AG10803 (cell line): ENCODE data around the gene PSAP.

- RRBS = no CpG with 5 or more reads among the region's 19 CpGs
Measured at GRCh38 chr10:71217820-71218561, 5.6 kb downstream of the UNC5B start.

DNA sequence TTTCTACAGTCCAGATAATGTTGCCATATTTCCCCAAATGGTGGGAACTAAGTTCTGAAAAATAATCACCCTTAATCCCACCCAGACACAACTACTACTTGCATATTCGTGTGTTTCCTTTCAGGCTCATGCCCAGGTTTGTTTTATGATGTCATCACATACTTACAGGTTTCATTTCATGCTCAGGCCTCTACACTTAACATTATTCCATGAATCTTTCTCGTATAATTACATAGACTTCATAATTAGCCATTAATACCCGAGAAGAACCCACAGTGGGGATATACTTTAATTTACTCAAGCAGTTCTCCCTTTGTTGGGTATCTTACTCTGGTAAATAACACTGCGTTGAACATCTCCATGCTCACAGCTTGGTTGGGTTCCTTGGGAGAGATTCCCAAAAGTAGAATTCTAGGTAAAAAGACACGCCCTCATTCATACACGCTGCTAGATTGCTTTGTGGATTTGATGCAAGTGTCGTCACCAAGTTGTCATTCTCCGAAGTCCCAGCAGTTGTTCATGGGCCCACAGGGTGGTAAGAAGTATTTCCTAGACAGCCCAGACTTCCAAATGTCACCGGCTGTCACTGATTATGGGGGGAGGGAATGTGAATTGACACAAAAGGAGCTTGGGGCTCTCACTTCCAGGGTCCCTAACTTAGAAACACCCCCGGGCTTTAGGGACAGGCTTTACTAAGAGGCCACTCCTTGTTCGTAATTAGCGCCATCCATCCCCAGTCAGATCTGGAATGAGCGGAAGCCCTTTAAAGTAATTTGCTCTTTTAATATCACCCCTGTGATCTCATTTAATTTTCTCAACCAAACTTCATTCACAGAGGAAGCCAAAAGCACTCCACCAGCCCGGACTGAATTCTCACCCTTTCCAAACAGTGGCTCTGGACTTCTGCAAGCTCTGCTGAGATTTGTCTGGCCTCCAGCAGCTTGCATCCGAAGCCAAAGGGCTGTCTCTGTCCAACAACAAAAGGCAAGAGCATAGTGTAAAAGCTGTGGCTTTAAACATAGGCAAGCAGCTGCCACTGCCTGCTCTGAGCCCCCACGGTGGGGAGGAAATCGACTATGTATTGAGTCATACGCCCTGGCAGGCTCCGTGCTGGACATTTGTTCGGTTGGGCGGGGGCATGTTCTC, 42.9 kb downstream of the UNC5B start:
- RRBS = 11% methylated on average over 2 of the region's 21 CpGs

DNA sequence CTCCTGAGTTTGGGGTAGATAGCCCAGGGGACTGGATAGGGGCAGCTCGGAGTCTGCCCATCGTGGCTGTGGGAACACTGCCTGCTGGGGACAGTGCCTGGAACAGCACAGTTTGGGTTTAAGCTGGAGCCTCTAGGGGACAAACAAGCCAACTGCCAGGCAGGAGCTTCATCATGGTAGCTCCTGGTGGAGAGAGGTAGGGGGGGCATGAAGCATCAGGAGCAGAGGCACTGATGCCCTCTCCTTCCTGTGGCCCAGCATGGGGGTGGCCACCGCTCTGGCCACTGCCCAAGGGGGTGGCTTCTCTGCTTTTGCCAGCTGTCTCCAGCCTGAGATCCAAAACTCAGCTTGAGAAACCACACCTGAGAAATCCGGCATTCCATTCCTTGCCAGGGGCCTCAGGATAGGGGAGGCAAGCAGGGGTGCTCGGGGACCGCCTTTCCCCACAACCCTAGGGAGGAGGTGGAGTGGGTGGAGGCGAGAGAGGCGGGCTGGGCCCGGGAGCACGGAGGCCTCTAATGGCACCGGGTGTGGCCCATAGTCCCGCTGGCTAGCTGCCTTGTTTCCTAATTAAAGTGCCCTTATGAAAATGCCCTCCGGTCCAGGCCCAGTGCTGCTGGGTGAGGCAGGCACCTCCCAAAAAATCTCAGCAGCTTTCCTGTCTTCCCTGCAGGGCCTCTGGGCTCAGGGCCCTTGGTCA, 47.6 kb downstream of the UNC5B start:
- RRBS = 4% methylated on average over 3 of the region's 13 CpGs

DNA sequence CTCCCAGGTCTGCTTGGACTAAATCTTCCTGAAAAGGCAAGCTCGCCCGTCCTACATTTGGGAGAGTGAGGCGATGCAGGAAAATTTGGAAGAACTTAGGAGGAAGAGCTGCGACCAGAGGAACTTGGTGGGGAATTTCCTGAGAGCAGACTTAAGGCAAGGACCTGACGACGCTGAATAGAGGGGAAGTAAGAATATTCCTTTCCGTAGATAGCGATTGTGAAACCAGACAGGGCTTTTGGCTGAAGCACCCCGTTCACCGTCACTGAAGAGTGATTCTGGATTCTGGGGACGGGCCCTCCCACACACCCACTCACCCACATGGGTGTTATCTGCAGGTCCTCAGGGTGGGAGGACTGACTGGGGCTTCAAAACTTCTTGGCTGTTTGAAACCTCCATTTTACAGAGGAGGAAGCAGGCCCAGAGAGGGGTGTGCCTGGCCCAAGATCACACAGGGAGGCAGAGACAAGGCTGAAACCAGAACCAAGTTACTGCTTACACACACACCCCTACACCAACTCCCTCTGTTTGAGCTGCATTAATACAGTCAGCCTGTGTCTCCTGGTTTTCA, 37.3 kb upstream of the CDH23 start:
- RRBS = no CpG with 5 or more reads among the region's 11 CpGs

- RRBS = no CpG with 5 or more reads among the region's 7 CpGs
Measured at GRCh38 chr10:71472423-71472864, 75.7 kb downstream of the CDH23 start.

DNA sequence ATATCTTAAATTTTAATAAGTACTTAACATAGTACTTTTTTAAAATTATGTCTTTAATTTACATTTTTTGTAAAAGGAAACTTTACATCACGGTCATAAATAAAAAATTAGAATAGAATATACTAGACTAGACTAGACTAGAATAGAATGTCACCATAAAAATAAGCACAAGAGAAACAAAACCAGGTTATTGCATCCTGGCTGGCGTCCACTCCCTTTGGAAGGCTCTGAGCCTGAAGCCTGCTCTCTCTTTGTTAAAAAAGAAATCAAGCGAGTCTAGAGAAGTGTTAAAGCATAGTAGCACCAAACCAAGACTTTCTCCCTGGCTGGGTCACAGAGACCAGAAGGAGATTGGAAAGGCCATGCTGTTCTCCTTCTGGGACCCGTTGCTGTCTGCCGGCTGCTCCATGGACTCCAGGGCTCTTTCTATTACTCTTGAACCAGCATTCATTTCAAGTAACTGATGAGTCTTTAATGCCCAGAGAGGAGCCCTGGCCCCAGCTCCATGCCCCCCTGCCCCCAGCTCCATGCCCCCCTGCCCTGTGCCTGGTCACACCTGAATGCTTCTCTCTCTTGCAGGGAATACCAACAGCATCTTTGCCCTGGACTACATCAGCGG, 104.5 kb downstream of the C10orf105 start:
- RRBS = no CpG with 5 or more reads among the region's 6 CpGs

- RRBS = no CpG with 5 or more reads among the region's 21 CpGs
Measured at GRCh38 chr10:71661904-71662443, 57.6 kb downstream of the C10orf105 start.

GRCh38 chr10:71747945-71748515, 25.3 kb downstream of the VSIR start:
- RRBS = no CpG with 5 or more reads among the region's 10 CpGs

GRCh38 chr10:71752606-71753451, 20.5 kb downstream of the VSIR start:
- RRBS = no CpG with 5 or more reads among the region's 14 CpGs

DNA sequence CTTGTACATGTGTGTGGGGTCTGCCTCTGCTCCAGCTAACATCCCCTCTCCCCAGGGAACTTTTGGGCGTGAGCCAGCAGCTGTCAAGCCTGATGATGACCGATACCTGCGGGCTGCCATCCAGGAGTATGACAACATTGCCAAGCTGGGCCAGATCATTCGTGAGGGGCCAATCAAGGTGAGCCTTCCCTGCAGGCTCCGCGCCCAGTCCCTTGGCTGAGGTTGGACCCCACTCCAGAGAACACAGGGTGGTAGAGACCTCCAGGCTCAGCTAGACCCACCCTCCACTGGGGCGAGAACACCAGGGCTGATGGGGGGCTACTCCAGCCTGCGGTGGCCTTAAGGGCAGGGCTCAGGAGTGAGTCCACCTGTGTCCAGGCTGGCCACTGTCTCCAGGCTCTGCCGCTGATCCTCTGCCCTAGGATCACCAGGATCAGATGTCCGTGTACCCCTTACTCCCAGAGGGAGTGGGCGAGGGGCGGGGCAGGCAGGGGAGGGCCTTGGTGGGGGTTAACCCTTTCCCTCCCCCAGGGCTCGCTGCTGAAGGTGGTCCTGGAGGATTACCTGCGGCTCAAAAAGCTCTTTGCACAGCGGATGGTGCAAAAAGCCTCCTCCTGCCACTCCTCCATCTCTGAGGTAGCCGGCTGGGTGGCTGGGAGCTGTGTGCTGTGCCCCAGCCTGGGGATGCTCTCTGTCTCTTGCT, 38.2 kb downstream of the PSAP start:
- RRBS = no CpG with 5 or more reads among the region's 16 CpGs

DNA sequence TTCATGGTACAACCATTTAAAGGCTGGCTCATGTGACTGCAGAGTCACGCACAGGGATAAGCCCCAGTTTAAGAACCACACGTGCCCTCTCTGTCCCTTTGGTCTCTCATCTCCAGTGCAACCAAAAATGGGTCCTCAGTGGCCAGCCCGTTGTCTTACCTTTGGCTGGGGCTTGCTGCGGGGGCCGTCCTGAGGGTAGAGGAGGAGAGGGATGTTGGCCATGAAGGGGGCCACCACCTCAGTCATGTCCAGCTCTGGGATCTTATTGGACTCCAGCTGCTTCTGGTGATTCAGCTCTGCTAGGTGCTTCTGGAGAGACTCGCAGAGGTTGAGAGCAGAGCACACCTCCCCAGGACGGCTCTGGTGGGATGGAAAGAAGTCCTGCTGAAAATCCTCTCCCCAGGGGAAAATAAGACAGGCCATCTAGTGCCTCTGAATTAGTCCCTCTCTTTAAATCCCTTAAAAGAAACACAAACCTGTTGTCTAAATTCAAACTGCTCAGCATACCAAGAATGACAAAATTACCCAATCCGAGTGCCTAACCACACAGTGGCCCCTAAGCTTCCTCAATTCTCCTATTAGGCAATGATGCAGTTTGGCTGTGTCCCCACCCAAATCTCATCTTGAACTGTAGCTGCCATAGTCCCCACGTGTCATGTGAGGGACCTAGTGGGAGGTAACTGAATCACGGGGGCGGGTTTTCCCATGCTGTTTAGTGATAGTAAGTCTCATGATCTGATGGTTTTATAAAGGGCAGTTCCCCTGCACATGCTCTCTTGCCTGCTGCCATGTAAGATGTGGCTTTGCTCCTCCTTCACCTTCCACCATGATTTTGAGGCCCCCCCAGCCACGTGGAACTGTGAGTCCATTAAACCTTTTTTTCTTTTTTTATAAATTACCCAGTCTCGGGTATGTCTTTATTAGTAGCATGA, 22.1 kb downstream of the PSAP start:
- RRBS = no CpG with 5 or more reads among the region's 13 CpGs

DNA sequence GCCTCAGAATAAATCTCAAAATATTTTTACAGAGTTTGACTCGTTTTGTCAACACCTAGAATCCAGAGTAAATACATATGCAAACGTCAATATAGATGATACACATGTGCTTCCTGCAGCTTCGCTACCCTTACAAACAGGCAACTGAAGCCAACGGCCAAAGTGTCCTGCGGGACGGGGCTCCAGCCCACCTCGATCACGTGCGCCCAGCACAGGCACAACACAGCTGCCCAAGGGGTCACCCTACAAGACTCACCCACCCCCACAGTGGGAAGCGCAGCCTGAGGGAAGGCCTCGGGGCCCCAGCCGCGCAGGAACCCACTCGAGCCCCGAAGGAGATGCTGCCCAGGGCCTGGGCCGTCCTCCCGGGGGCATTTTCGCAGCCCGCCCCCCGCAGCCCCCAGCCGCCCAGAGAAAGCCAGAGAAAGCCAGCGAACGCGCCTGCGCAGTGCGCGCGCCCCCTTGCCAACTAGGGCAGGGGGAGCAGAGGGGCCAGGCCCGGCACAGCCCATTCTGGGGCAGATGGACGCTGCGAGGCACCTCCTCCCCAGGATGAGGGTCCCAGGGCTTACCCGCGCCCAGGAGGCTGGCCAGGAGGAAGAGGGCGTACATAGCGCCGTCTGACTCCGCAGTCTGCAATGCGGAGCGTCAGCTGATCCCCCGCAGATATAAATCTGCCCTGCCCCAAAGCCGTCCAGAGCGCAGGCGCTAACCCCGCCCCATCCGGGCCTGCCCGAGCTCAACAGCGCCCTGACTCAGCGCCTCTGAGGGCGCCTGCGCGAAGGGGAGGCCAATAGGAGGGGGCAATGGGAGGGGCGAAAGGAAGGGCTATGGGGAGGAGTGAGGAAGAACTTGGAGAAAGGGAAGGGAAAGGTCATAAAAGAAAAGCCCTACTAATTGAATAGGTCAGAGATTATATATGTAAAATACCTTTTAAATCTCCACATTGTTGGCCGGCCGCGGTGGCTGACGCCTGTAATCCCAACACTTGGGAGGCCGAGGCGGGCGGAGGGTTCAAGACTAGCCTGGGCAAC, at the start of gene PSAP:
TSS of gene PSAP (minus strand) at position 642 of the 1,034 bp plus-strand sequence.
- RRBS = no CpG with 5 or more reads among the region's 59 CpGs

DNA sequence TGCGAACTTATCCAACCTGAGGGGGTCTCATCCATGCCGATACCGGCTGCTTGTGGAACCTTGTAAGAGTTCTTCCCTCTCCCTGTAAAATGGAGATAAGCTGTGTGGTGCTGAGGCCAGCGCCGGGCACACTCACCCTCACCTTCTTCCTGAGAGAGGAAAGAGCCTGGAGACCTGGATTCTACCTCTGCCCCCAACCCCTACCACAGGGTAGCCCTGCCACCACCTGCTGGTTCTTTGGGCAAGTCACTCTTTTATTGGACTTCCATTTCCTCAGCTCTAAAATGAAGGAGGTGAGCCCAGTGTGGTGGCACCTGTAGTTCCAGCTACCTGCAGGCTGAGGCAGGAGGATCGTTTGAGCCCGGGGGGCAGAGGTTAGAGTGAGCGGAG, 38.4 kb upstream of the PSAP start:
- RRBS = 39% methylated on average over 3 of the region's 8 CpGs

DNA sequence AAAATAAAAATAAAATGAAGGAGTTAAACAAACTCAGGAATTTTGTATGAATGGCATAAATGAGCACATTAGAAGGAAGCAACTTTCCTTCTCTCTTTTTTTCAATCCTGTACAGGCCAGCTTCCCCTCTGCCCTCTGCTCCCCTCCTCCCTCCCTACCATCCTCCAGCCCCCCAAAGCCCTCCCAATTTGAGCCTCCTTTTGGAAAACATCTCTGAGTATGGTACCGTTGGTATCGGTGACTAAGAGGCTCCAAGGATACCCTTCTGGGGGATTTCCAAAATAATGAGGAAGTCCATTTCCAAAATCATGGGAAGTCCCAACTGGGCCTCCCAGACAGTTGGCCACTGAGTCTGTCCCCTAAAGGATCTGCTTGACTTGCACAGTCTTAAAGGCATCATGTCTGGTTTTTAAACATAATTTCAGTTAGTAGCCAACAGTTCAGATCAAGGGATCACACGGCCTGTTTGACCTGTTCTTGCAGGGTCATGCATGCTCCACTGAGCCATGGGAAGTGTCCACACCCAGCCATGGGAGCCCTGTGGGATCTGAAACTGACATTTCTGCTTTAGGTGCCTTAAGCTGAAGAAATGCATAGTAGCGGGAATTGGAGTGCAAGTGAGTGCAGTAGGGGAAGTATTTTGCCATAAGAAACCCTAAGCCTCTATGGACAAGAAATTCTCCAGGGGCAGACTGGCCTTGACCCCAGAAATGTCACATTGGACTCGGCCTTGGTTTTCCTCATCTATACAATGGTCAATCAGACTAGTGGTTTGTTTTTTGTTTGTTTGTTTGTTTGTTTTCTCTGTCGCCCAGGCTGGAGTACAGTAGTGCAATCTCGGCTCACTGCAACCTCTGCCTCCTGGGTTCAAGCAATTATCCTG, 39.1 kb upstream of the PSAP start:
- RRBS = no CpG with 5 or more reads among the region's 7 CpGs

- RRBS = 66% methylated on average over 3 of the region's 19 CpGs
Measured at GRCh38 chr10:72011117-72011972, 47.1 kb downstream of the CHST3 start.

DNA sequence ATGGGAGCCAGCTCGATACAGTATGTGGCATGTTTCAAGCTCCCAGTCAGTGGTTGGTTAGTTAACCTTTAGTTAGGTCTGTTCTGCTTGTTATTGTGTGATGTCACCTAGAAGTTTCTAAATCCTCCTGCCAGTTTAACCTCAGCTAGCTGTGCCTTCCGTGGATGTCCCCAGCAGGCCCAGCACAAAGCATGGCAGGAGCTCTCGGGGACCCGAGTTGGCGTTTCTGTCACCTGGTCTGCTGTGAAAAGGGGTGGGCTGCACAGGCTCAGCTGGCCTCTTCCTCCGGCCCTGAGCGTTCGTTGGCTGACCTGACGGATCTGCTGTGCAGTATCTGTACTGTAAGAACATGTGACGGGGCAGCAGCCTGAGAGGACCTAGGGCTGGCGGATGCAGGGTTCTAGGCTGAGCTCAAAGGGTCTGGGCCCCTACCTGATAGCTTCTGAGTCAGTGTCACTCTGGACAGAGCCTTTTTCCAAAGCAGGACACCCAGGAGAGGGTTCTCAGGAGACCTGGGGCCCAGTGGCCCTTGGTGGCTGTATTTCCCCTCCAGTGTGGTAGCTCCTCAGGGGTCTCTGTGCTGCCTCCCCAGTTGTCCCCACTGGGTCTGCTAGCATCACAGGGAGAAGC, 52.8 kb downstream of the SPOCK2 start:
- RRBS = no CpG with 5 or more reads among the region's 11 CpGs

- RRBS = 44% methylated on average over 2 of the region's 8 CpGs
Measured at GRCh38 chr10:72065320-72065641, 23.1 kb downstream of the SPOCK2 start.

DNA sequence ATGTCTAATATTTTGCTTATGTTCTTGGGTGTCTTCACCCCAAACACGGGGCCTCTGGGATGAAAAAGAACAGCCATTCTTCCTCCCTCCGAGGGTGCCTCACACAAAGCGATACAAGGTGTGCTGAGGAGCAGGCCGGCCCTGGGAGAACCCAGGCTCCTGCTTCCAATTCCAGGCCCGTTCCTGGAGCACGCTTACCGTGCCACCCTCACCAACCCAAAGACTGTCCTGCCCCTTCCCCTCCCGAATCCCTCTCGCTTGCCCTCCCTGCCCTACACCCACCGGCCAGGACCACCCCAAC, 10.8 kb downstream of the SPOCK2 start:
- RRBS = 80% methylated on average over 1 of the region's 10 CpGs

DNA sequence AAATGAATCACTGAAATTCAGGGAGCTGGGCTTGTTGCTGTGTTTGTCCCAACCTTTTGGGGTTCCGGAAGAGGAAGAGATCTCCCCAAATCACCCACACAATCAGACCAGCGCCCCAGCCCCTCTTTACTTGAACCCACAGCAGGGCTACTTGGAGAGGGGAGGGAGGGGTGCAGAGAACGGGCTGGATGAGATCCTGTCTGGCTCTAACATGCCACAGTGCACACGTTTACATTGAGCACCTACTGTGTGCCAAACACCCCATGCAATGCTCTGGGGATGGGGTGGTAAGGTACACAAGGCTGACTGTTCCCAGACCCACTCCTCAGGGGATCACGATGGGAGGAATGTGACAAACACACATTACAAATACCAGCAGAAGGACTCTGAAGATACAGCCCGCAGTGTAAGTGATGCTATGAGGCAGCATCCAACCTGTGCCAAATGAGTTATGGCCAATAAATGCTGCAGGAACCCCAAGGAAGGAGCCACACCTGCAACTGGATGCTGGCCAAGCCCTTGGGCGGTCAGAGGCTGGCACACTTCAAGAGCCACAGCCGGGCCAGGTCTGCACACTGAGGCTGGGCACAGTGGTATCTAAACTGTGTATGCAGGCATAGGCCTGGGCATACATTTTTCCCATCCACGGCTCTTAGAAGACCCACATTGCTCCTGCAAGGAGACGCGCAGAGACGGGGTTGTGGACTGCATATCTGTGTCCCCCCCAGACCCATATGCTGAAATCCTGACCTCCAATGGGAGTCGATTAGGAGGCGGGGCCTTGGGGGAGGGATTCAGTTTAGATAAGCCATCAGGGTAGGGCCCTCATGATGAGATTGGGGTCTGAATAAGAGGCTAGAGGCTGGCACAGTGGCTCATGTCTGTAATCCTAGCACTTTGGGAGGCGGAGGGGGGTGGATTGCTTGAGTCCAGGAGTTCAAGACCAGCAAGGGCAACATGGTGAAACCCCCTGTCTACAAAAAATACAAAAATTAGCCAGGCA, 6.3 kb downstream of the SPOCK2 start:
- RRBS = no CpG with 5 or more reads among the region's 15 CpGs

- RRBS = no CpG with 5 or more reads among the region's 23 CpGs
Measured at GRCh38 chr10:72086343-72086875, 1.9 kb downstream of the SPOCK2 start.